Tibial artery (tissue), 1 donor: Measurements from ENCODE around the genes TIMM29, TSPAN16, ZNF44, ZNF442 and ZNF564.

- PRO-cap, result bidirectional peak, plus-strand start at chr19:10928810, minus-strand start at chr19:10928606
Measured at GRCh38 chr19:10928498-10929515, at the start of gene TIMM29. TSS of gene TIMM29 (plus strand) at chr19:10928811.

- PRO-cap, result no peak
Measured at GRCh38 chr19:11058155-11058971, 30.9 kb upstream of the LDLR start.

- PRO-cap, result no peak
Measured at GRCh38 chr19:11061825-11062504, 27.3 kb upstream of the LDLR start.

DNA sequence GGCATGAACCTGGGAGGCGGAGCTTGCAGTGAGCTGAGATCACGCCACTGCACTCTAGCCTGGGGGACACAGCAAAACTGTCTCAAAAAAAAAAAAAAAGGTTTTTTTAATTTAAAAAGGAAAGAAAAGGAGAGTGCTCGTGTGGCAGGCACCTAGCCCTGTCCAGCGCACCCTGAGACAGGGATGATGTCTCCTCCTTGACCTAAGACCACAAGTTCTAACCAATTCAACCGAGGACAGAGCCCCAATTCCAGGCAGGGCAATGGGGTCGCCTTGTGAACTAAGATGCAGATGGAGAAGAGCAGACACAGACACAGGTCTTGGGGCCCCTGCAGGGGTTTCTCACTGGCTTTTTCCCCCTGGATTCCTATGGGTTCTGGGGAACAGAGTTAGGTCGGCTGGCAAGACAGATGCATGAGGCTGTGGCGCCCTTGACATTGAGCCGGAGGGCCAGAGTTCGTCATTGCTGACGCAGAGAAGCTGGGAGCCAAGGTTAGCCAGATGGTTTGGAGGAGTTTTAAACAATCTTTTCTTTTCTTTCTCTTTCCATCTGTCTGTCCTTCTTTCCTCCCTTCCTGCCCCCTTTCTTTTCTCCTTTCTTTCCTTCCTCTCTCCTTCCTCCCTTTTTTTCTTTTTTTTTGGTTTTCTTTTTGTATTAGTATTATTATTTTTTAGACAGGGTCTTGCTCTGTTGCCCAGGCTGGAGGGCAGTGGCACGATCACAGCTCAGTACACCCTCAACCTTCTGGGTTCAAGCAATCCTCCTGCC lies 13.4 kb upstream of the LDLR start:
- PRO-cap, result no peak

GRCh38 chr19:11104653-11105840 lies 15.8 kb downstream of the LDLR start:
- PRO-cap, result no peak

- PRO-cap, result no peak
Measured at GRCh38 chr19:11111232-11111792, 22.0 kb downstream of the LDLR start.

DNA sequence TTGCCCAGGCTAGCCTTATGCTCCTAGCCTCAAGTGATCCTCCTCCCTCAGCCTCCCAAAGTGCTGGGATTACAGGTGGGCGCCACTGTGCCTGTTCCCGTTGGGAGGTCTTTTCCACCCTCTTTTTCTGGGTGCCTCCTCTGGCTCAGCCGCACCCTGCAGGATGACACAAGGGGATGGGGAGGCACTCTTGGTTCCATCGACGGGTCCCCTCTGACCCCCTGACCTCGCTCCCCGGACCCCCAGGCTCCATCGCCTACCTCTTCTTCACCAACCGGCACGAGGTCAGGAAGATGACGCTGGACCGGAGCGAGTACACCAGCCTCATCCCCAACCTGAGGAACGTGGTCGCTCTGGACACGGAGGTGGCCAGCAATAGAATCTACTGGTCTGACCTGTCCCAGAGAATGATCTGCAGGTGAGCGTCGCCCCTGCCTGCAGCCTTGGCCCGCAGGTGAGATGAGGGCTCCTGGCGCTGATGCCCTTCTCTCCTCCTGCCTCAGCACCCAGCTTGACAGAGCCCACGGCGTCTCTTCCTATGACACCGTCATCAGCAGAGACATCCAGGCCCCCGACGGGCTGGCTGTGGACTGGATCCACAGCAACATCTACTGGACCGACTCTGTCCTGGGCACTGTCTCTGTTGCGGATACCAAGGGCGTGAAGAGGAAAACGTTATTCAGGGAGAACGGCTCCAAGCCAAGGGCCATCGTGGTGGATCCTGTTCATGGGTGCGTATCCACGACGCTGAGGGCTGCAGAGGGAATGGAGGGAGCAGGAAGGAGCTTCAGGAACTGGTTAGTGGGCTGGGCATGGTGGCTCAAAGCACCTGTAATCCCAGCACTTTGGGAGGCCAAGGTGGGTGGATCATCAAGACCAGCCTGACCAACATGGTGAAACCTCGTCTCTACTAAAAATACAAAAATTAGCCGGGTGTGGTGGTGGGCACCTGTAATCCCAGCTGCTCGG lies 24.1 kb downstream of the LDLR start:
- PRO-cap, result no peak

DNA sequence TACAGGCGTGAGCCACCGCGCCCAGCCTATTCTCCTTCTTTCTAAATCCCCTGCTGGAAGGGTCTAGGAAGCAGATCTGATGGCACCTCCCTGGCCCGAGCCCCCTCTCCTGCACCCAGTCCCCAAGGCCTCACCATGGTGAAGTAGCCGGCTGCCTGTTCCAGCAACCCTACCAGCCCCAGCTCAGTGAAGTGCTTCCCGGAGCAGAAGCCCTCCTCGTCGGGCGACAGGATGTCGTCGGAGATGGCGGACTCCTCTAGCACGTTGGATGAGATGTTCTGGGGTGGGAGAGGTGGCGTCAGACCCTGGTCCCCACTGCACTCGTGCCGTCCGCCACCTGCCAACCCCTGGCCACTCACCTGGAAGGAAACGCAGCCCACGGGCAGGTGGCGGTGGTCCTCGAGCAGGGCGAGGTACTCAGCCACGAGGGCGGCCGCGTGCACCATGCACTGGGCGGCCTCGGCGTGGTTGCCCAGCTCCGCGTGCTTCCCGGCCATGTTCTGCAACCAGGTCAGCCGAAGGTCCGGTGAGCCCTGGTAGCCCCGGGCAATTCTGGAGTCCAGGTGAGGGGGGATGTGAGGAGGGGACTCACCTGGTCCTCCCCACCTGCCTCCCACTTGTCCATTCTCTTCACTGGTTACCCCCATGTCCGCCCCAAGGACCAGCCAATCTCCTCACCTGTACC lies 11.3 kb upstream of the KANK2 start:
- PRO-cap, result no peak

DNA sequence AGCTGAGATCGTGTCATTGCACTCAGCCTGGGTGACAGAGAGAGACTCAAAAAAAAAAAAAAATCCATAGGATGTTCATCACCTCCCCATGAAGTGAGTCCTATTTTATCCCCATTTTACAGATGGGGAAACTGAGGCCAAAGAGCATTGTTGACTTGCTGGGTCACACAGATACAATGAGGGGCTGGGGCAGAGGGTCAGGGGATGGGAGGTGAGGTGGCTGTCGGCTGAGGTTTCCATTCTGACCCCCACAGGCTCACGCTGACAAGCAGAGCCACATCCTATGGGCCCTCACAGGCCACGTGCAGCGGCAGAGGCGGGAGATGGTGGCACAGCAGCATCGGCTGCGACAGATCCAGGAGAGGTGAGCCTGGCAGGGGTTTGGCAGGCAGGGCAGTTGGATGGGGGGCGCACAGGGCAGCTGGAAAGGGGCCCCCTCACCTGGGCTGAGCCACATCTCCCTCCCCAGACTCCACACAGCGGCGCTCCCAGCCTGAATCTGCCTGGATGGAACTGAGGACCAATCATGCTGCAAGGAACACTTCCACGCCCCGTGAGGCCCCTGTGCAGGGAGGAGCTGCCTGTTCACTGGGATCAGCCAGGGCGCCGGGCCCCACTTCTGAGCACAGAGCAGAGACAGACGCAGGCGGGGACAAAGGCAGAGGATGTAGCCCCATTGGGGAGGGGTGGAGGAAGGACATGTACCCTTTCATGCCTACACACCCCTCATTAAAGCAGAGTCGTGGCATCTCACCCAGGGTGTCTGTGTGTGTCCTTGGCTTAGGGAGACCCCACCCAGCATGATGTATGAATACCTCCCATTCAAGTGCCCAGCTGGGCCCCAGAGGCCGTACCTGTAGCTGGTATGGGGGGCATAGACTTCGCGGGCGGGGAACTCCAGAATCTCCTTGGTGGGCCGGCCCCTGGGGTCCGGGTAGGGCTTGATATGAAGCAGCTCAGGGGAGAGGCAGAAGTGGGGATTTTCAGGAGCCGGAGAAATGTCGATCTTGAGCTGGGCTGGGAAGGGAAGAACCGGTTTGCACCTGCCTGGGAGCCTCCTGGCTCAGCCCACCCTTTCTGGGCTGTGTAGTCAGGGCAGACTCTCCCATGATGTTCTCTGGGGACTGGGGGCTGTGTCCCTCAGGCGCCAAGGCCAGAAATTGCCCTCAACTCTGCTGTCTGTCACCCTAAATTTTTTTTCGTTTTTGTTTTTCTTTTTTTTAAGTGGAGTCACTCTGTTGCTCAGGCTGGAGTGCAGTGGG lies 2.2 kb downstream of the ANGPTL8 start:
- PRO-cap, result no peak

- PRO-cap, result no peak
Measured at GRCh38 chr19:11252918-11253381, 9.4 kb downstream of the DOCK6 start.

- PRO-cap, result no peak
Measured at GRCh38 chr19:11295772-11296268, at the start of gene TSPAN16. TSS of gene TSPAN16 (plus strand) at chr19:11296160.

- PRO-cap, result no peak
Measured at GRCh38 chr19:11356536-11356997, 1.3 kb downstream of the PLPPR2 start.

DNA sequence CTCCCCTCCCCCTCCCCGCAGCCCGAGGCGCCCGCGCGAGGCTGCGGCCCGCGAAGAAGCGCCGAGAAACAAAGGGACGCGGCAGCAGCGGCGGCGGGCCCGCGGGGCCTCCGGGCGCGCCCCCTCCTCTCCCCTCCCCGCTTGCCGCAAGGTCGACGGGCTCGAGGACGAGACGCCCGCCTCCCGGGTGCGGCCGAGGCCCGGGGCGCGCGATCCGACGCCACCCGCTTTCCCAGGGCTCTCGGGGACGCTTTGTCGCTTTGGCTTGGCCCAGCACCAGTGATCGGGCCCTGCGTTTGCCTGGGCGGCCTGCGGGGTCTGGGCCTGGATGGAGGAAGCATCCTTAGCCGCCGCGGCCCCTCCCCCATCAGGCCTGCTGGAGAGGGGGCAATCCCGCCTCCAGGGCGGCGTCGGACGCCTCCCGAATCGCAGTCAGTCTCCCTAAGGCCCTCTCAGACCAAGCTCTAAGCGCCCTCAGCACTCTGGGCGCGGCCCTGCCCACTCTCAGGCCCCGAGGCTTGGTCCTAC lies 834 bp downstream of the ELAVL3 start:
- PRO-cap, result no peak

- PRO-cap, result bidirectional peak, plus-strand start at chr19:11552156, minus-strand start at chr19:11552081
Measured at GRCh38 chr19:11551951-11552286, 7.1 kb downstream of the ELOF1 start.

GRCh38 chr19:11552600-11553172 lies 6.3 kb downstream of the ELOF1 start:
- PRO-cap, result no peak

DNA sequence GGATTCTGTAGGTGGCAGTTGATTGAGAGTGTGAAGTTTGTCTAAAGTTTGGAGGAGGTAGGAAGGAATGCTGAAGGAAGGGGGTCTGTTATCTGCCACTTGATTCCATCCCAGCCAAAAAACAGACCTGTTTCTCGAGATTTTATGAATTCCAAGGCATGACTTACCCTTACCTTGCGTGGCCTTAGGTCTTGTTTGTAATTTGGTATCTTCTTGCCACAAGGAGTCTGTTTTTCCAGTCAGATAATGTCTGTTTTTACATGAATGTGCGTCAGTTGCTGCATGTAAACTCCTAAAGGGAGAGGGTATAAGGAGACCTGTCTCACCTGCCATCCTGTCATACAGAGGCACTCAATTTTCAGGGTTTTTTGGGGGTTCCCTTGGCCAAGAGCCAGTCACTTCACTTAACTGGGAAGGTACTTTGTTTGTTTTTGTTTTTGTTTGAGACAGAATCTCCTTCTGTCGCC lies 1.1 kb downstream of the ZNF763 start:
- PRO-cap, result no peak

DNA sequence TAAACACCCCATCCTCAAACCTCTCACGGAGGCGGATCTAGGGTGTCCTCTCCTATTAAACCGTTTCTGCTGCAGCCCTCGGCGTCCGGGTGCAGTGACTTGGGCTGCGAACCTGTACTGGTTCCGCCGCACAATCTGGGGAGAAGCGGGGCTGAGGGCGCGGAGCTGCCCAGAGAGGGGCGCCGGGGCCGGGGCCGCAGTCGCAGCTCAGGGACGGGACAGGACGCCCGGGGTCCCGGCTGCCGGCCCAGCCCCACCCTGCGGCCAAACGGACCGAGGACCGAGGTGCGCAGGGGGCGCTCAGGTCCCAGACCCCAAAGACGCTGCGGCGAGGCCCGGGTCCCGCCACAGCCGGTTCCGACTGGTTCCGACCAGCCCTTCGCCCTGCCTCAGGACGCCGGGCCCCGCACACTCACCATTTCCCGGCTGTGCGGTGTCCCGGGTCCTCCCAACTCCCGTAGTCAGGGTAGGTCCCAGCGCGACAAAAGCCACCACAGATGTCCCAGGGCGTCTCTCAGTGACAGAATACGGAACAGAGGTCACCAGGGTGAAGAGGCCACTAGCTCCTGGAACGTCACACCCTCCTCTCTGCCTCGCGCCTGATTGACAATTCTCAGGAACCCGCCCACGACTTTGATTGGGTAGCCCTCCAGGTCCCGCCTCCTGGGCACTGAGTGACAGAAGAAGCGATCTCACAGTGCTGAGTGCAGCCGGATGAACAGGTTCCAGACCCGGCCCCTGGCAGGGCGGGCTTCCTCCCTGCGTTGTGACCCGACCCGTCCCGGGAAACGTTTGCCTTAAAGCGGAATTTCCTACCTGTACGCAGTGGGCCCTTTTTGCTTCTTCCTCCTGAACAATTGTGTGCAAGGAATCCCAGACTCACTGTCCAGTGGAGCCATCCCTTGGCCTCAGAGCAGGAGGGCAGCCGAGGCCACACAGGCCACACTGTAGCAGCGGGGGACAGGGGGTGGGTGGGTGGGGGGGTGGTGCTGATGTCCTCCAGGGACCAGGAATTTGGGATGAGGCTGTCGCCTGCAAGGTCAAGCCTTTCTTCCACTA lies at the start of gene ZNF44:
TSS of gene ZNF44 (minus strand) at position 608 of the 1,059 bp plus-strand sequence.
- PRO-cap, result bidirectional peak, plus-strand start at position 695 of the sequence, minus-strand start at position 590 of the sequence

GRCh38 chr19:12359328-12359951 lies 6.0 kb downstream of the ZNF442 start:
- PRO-cap, result no peak

DNA sequence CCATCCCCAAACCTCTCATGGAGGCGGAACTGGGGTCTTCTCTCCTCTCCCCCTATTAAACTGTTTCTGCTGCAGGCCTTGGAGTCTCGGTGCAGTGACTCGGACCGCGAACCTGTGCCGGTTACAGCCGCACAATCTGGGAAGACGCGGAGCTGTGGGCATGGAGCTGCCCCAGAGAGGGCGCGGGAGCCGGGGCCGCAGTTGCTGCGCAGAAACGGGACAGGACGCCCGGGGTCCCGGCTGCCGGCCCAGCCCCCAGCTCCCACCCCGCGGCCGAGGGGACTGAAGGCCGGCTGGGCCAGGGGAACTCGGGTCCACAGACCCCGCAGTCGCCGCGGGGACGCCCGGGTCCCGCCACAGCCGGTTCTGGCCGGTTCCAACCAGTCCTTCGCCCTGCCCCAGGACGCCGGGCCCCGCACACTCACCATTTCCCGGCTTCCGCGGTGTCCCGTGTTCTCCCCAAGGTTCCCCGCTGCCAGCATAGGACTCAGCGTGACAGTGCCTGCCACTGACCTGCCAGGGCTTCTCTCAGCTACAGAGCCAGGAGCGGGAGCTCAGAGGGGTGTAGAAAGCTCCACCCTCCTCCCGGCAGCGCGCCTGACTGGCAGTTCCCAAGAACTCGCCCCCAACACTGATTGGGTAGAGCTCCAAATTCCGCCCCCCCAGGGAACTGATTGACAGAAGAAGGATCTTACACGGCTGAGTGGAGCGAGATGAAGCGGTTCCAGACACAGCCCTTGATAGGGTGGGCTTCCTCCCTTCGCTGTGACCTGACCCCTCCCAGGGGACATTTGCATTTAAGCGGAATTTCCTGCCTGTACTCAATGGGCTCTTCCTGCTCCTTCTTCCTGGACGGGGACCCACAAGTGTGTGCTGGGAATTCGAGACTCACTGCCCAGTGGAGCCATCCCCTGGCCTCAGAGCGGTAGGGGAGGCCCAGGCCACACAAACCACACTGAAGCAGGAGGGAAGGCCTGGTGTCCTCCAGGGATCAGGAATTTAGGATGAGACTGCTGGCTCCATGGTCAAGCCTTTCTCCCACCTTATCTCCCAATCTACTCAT lies at the start of gene ZNF442:
TSS of gene ZNF442 (minus strand) at position 576 of the 1,063 bp plus-strand sequence.
- PRO-cap, result unidirectional peak, minus-strand start at position 342 of the sequence; unidirectional peak, minus-strand start at position 368 of the sequence; bidirectional peak, plus-strand start at position 702 of the sequence, minus-strand start at position 603 of the sequence

GRCh38 chr19:12550888-12552038 lies at the start of gene ZNF564:
TSS of gene ZNF564 (minus strand) at chr19:12551482.
- PRO-cap, result bidirectional peak, plus-strand start at chr19:12551089, minus-strand start at chr19:12551017; bidirectional peak, plus-strand start at chr19:12551332, minus-strand start at chr19:12551272; bidirectional peak, plus-strand start at chr19:12551757, minus-strand start at chr19:12551482; unidirectional peak, plus-strand start at chr19:12551910